Kidney epithelial cell (primary cell): ENCODE measurements around the genes TMEM255B, CDC16 and UPF3A.

DNA sequence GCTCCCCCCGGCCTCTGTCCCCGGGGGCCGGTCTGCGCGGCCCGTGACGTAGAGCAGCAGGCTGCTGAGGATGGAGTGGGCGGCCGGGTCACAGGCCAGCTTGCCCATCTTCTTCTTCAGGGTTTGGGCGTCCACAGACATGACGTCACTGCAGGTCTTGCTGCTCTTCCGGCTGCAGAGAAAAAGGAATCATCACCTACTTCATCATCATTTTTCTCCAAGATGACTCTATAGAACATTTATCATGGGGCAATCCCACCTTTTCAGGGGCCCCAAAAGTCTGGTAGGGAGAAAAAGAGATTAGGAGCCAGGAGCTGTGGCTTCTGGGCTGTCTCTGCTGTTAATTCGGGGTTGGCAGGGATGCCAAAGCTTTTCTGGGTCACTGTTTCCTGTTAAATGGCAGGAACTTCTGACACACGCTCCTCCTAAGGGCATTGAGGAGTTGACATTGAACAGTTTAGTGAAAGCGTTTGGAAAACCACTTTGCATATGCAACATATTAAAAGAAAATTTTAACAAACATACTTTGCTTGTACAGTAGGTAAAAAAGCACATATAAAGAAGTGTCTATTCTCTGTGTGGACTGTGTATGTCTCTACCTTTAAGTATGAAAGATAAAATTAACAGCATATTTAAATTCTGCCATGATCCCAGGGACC lies 44.2 kb upstream of the GRTP1 start:
- RAMPAGE, long total RNA = no peak
- RRBS = 82% methylated on average over 5 of the region's 15 CpGs

GRCh38 chr13:113483330-113484363 lies 6.9 kb downstream of the DCUN1D2 start:
- RAMPAGE, long total RNA = no peak
- RRBS = 35% methylated on average over 9 of the region's 38 CpGs

DNA sequence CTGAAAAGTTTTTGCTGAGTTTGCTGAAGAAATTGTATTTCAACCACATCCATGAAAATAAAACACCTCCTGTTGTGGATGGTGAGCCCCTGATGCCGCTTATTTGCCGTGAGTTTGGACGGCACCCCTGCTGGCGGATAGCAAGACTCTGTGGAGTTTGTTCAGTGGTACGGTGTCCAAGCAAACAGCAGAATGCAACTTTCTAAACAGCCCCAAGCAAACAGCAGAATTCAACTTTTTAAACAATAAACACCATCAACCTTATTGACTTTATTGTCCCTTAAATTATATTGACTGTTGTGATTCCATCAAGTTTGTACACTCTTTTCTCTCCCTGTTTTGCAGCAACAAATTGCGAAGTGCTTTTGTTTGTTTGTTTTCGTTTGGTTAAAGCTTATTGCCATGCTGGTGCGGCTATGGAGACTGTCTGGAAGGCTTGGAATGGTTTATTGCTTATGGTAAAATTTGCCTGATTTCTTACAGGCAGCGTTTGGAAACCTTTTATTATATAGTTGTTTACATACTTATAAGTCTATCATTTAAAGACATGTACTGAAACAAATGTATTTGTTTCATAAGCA lies 17.4 kb downstream of the ATP4B start:
- RAMPAGE, long total RNA = no peak
- RRBS = no CpG with 5 or more reads among the region's 9 CpGs

- RAMPAGE, long total RNA = no peak
- RRBS = 6% methylated on average over 30 of the region's 90 CpGs
Measured at GRCh38 chr13:113758412-113759614, at the start of gene TMEM255B. TSS of gene TMEM255B (plus strand) at chr13:113759226.

DNA sequence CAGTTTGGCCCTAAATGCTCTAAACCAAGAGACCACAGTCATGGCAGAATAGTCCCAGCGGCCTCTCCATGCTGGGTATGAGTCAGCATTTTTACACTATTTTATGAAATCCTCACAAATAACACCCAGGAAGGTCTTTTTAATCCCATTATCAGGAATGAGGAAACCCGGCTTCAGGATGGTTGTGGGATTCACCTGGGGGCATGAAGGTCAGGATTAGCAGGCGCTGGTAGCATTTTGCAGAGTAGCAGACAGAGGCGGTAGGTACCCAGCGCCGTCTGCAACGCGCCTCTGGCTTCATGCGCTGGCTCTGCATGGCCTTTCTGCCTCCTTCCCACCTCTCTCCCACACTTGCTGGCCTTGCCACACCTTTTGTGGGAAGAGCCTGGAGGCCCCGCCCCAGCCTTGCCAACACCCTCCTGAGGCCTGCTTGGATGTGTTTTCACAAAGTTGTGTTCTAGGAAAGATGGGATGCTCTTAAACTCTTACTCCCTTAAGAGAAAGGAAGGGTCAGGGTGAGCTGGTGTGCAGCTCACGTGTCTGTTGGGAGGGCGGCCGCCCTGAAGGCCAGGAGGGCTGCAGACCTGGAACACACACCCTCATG lies 15.1 kb downstream of the GAS6 start:
- RAMPAGE, long total RNA = no peak
- RRBS = no CpG with 5 or more reads among the region's 13 CpGs

DNA sequence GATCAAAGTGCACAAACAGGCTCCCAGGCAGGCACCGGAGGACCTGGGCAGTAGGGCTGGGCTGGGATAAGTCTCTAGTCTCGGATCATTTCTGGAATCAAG lies 3.6 kb downstream of the GAS6 start:
- RAMPAGE, long total RNA = no peak
- RRBS = 71% methylated on average over 1 of the region's 2 CpGs

DNA sequence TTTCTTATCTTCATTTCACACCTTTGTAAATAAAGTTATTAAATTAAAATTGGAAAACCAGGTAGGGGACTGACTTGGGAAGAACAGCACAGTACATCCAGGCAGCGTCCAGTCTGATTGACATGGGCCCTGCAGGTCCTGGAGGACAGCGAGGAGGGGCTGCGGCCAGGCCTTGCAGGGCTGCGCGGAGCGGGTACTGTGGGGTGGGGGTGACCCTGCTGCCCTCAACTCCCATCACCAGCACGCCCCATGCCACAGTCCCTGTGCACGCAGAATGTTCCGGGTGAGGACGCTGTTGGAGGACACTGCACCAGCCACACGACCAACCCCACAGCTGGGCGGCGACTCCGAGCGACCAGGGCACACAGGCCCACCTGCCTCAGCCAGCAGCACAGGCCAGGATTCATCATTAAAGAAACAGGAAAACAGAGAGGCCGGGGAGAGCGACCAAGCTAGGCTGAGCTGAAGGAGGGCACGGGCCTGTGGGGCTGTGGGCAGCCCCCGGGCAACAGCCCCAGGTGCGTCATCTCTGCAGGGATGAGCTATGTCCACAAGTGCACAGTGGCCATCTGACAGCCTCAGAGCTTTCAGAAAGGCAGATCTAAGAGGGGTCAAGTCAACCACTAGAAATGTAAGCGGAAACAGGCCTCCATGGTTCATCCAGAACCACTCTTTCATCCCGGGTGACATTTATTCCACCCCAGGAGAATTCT lies 1.7 kb downstream of the GAS6 start:
- RAMPAGE, long total RNA = no peak
- RRBS = 56% methylated on average over 4 of the region's 22 CpGs

GRCh38 chr13:113956343-113957151 lies 17.3 kb downstream of the C13orf46 start:
- RAMPAGE, long total RNA = no peak
- RRBS = no CpG with 5 or more reads among the region's 21 CpGs

GRCh38 chr13:113978404-113979586 lies 4.9 kb upstream of the C13orf46 start:
- RAMPAGE, long total RNA = no peak
- RRBS = 62% methylated on average over 8 of the region's 49 CpGs

DNA sequence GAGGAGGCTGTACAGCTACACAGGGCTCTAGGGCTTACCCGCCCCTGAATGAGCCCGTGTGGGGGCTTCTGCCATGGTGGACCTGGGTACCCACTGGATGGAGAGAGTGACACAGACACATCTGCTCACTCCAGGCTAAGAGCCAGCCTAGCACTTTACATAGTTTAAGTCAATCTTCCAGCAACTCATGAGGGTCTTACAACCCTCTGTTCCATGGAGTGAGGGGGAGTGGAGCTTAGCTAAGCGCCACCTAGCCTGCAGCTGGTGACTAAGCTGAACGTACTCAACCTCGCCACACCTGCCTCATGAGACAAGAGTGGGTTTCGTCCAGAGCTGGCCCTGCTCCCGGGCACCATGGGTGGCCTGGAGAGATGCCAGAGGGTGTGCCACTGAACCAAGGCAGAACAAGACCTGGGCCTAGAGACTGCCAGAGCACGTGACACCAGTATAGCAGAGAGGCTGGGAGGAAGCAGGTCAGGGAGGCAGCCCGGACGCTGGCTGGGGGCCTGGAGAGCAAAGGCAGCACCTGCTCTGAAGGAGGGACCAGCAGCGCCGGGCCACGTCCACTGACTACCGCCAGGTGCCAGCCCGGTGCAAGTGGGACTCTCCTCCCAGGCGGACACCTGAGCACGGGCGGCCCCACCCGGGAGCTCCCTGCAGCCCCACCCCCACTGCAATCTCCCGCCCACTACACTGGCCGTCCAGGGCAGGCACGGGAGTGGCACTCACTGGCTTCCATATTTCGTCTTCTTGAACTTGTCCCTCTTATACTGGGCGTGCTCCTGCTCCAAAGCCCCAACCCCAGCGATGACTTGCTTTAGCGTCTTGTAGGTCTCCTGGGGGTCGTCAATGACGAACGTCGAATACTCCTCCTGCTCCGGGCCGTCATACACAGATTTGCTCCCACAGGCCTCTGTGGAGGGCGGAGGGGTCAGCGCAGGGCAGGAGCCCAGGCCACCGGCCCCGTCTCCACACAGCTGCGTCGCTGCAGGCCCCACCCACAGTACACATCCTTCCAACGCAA lies 7.4 kb upstream of the C13orf46 start:
- RAMPAGE, long total RNA = no peak
- RRBS = 73% methylated on average over 13 of the region's 39 CpGs

DNA sequence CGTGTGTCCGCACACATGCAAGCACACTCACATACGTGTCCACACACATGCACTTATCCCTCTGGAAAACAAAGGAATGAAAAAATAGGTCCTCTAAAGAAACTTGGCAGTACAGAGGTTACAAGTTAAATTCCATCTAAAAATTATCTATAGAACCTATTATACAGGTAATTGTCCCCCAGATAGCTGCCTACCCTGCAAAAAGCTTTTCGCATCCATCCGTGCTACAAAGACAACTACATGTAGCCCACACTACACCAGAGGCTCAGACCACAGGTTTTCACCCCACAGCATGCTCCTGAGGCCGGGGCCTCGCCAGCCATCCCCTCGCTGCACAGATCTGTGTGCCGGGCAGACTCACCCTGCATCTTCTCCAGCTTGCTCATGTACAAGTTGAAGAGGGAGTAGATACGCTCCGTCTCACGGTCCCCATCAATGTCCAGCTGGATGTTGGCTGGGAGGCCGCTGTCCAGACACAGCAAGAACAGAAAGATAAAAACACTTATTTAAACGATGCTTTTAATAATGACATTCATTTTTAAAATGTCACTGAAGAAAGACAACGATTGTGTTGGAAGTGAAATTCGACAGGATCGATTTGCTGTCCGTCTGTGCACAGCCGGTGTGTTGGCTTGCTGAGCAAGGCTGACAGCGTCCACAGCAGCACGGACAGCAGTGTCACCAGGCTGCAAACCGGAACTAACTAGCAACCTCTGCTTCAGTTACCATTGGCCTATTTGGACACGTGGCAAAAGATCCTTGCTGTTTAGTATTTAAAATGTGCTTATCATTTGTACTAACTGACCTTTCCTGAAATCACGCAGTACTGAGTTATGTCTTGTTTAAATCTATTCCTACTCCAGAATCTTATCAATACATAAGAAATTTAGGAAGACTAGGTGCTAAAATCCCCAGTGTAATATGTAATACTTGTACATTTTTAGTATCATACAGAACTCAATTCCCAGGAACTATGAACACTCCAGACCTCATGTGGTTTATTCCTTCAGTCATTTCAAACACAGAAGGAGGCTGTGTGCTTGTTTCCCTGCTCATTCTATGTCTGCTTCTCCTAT lies 18.6 kb upstream of the C13orf46 start:
- RAMPAGE, long total RNA = no peak
- RRBS = 95% methylated on average over 8 of the region's 24 CpGs

- RAMPAGE, long total RNA = no peak
- RRBS = 14% methylated on average over 6 of the region's 39 CpGs
Measured at GRCh38 chr13:114035345-114036250, 61.7 kb upstream of the C13orf46 start.

GRCh38 chr13:114036251-114036609 lies 62.4 kb upstream of the C13orf46 start:
- RAMPAGE, long total RNA = no peak
- RRBS = no CpG with 5 or more reads among the region's 8 CpGs

DNA sequence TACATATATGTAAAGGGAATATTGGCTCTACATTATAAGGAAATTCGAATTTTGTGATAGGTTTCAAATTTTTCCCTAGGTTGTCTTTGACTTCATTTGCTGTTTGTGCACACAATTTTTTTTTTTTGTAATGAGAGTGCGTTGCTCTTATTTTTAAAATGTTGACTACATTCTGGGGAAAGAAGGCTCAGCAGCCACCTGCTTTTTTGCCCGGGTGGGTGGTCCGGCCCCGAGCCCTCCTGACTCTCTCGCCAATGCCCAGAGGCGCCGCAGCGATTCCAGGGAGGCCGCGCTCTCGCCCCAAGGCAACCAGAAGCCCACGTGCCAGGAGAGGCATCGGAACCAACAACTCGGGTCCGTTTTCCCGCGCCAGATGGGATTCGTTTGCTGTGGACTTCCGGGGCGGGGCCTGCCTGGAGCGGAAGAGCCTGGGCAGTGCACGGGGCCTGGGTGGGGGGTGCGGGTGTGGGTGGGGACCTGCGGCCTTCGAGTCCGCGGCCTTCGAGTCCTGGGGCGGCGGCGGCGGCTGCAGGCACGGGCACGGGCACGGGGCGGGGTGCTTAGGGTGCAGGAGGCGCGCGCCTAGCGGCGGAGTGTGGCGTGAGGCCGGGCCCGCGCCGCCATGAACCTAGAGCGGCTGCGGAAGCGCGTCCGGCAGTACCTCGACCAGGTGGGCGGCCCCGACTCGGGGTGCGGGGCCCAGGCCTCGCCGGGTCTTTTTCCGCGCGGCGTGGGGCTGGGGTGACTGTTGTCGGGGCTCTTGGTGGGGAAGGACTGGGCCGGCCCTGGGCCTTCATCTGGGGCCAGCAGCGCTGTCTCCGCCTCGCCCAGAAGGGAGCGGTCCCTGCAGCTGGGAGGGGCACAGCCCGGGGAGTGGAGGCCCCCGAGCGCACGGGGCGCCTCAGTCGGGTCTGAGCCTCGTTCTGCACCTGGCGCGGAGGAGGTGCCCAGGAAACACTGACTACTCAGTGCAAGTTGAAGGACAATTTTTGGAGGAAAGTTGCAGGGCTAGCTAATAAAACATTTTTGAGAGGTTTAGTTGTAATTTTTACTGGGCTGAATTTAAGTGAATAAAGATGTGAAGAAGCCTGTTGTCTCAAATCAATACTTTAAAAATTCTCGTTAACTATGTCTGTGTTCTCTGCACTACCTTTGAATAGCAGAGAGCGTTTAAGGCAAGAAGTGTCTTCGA lies at the start of gene CDC16:
CDC16 (plus strand) TSS at position 435 of the 1,192 bp plus-strand sequence.
- RAMPAGE, long total RNA = no peak
- RRBS = 1% methylated on average over 25 of the region's 81 CpGs

- RAMPAGE, long total RNA = start-site peak on the plus strand at chr13:114281601-114281652, 136 and 58 reads in 2 replicates
- RRBS = under 1% methylated on average over 16 of the region's 67 CpGs
Measured at GRCh38 chr13:114281096-114281710, at the start of gene UPF3A. TSS of gene UPF3A (plus strand) at chr13:114281601.

DNA sequence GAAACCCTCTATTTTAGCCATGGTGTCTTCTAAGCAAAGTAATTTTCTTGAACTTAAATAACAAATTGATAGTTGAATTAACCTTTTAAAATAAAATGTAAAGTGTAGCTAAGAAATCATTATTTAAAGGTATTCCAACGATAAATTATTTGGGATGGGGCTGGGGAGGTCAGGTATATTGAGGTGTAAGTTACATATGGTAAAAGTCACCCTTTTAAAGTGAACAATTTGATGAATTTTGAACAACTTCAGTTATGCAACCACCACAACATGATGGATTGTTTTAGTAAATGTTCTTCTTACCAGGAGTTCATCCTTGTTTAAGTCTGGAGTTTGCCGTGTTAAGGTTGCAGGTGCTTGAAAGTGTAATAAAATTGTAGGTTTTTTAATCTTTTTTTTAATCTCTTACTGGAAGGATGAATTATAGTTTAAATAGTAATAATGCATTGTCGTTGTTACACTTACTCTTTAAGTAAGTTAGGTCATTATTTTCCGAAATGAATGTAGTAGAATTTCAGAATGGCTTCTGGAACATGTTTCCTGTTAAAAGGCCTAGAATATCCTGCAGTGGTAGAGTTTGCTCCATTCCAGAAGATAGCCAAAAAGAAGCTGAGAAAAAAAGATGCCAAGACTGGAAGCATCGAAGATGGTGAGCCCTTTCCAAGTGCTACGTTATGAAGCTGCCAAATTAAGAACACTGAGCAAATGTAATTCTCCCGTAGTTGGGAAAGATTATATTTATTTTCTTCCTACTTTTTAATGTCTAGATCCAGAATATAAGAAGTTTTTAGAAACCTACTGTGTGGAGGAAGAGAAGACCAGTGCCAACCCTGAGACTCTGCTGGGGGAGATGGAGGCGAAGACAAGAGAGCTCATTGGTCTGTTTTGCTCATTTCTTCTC lies 4.6 kb downstream of the UPF3A start:
- RAMPAGE, long total RNA = no peak
- RRBS = no CpG with 5 or more reads among the region's 8 CpGs